ENCODE data around the gene BRD1.

GRCh38 chr22:46853132-46853622 lies 90.7 kb downstream of the TBC1D22A start:
- PRO-cap: no peak

- PRO-cap: no peak
Observed at GRCh38 chr22:46903005-46903482, 140.6 kb downstream of the TBC1D22A start.

DNA sequence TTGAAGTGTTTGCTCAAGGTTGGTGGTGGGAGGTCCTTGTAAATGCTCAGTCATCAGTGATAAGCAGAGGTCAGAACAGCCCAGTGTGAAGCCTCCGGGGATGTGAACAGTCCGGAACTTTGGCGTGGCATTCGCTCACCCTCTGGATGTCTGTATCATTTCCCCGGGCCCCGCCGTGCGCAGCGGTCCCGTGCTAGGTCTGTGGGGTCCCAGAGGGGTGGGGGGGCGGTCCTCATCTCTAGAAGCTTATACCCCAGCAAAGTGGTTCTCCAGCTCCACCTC lies 327.4 kb downstream of the TBC1D22A start:
- PRO-cap: no peak

DNA sequence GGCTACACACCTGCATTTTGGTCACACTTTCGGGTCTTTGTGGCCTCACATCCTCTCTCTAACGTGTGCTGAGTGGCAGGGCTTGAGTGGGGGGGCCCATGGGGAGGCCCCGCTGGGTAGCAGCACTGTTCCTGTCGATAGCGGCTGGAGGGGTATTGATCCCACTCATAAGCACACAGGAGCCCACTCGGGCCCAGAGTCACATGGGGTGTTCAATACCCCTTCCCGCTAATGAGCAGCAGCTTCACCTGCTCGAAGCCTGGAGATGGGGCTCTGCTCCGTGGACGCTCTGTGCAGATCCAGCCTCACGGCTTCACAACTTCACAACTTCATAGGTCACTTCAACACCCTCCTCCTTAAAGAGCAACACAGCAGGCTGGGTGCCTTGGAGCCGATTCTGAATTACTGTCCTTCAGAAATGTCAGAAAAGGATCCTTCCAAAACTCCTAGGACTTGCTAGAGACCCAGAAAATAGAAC lies 533.2 kb downstream of the TBC1D22A start:
- PRO-cap: no peak

DNA sequence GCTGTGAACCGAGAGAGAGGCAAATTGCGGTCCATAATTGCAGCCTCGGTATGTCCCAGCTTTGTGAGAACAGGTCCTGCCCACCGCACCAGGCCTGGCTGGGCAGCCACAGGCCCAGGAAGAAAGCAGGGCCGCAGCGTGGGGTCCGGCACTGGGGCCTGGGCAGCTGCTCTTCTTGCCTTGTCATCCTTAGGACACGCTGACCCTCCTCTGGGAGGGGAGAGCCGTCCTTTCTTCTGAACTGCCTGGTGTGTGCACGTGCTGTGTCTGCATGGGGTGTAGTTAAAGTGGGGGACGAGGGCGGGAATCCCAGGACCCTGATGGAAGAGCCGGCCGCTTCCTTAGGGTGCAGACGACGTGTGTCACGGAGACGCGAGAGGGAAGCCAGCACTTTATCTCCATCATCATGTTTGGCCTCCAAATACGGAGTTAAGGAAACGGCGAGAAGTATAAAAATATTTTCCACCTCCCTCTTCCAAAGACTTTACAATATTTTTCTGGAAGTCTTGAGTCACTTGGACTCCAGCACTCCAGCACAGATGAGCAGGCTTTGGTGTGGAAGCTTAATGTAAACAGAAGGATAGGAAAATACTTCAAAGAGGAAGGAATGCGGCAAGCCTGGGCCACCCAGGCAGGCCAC lies 89.9 kb downstream of the TAFA5 start:
- PRO-cap: no peak

DNA sequence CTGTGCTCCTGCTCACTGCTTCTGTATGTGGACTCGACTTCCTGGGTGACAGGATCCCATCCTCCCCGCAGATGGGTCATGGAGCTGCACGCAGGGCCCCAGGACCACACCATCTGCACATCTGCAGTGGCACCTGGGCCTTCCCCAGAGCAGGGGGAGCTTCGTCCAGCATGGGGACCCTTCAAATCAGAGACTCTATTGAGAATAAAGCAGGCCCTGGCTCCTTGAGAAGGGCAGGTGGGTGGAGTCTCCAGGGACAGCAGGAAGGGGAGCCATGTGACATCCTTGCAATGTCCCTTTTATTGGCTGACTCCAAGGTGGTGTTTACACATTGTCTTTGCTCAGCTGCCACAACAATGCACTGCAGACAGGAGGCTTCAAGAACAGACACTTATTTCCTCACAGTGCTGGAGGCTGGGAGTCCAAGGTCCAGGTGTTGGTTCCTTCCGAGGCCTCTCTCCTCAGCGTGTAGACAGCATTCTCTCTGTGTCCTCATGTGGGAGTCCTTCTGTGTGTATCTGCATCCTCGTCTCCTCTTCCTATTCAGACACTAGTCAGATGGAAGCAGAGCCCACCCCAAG lies 591.8 kb downstream of the BRD1 start:
- PRO-cap: no peak

DNA sequence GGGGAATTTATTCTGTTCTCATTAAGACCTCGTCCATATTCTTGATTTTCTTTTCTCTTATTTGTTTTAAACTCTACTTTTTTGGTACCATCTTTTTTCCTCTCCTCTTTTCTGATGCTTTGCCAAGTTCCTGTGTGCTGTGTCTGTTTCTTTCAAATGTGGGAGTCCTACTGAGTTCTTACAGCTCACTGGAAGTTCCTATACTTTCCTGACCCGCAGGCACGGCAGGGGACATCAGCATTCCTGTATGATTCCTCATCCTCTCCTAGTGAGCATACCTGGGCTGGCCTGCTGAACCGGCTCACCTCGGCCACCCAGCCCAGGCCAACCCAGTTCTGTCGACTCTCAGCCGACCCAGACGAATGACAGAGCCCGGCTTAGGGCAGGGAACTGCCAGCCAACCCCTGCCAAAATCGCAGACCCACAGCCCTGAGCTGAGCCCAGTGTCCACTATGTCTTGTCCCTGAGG lies 339.8 kb downstream of the BRD1 start:
- PRO-cap: no peak

- PRO-cap: no peak
Observed at GRCh38 chr22:49502160-49502444, 325.6 kb downstream of the BRD1 start.

GRCh38 chr22:49620321-49621006 lies 207.2 kb downstream of the BRD1 start:
- PRO-cap: no peak

DNA sequence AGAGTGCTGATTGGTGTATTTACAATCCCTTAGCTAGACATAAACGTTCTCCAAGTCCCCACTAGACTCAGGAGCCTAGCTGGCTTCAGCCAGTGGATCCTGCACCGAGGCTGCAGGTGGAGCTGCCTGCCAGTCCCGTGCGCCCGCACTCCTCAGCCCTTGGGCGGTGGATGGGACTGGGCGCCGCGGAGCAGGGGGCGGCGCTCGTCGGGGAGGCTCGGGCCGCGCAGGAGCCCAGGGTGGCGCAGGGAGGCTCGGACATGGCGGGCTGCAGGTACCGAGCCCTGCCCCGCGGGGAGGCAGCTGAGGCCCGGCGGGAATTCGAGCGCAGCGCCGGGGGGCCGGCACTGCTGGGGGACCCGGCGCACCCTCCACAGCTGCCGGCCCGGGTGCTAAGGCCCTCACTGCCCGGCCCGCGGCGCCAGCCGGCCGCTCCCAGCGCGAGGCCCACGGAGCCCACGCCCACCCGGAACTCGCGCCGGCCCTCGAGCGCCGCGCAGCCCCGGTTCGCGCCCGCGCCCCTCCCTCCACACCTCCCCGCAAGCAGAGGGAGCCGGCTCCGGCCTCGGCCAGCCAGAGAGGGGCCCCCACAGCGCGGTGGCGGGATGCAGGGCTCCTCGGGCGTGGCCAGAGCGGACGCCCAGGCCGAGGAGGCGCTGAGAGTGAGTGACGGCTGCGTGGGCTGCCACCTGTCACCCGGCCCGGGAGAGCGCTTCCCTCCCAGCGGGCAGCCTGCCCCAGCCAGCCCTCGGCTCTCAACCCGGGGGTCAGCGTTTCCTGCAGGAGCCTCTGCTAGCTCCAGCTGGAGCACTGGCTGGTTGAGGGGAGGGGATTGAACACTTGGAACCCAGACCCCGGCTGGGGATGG lies 157.4 kb downstream of the BRD1 start:
- PRO-cap: no peak

- PRO-cap: unidirectional peak, plus-strand start at chr22:49725880
Observed at GRCh38 chr22:49725725-49726088, 102.0 kb downstream of the BRD1 start.

GRCh38 chr22:49780612-49780991 lies 47.1 kb downstream of the BRD1 start:
- PRO-cap: no peak

GRCh38 chr22:49794504-49794907 lies 33.2 kb downstream of the BRD1 start:
- PRO-cap: no peak

DNA sequence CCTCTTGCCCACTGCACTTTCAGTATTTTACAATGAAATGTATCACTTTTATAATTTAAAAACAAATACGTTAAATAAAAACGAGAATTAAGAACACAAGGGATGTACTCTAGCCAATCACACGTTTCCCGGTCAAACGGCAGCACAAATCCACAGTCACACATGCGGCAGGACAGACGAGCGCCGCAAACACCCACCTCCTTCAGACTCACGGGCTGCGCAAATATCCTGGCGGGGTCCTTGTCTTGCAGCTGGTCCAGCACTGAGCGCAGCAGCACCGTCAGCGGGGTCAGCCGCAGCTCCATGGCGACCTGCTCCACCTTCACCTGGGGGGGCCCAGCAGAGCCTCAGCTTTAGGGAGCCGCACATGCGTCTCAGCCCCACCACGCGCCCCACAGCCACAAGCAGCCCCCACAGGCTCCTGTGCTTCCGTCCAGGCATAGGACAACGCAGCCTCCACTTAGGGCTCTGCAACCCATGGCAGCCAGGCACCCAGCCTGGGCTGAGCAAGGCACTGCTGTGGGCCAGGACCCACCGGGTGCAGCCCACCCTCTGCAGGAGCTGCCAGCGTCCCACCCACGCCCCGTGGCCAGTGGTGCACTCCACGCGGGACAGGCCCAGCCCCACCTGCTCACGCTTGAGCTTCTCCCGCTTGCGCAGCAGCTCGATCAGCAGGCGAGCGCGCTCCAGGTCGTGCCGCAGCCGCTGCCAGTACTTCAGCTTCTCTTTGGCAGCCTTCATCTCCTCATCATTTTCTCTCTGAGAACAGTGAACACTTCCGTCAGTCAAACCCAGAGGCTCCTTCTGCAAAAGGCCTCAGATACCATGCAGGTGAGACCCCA lies 29.1 kb downstream of the BRD1 start:
- PRO-cap: no peak

- PRO-cap: no peak
Observed at GRCh38 chr22:49823014-49823656, 4.5 kb downstream of the BRD1 start.

DNA sequence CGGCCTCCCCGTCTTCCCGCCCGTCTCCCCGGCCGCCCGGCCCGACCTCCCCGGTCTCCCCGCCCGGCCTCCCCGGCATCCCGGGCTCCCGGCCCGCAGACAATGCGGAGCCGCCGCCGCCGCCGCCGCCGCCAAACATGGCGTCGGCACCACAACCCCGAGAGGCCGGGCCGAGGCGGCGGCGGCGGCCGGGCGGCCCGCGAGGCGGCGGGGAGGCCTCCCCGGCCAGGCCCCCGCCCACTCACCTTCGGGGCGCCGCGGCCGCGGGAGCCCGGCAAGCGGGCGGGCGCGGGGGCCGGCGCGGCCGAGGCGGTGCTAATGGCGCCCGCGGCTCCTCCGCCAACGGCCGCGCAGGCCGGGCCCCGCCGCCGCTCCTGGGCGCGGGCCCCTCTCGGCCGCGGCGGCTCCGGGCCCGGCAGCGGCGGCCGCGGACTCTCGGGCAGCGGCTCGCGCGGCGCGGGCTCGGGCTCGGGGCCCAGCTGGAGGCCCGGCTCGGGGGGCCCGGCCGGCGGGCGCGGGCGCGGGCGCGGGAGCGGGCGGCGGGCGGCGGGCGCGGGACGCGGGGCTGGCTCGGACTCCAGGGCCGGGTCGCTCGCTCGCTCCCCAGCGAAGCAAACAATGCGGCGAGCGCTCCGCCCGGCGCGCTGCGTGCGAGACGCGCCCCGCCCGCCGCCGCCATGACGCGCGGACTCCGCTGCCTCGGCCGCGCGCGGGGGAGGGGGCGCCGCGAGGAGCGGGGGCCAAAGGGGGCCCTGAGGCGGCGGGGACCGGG lies at the start of gene BRD1:
Gene BRD1 (minus strand): TSS at position 622 of the 772 bp plus-strand sequence.
- PRO-cap: bidirectional peak, plus-strand start at position 705 of the sequence, minus-strand start at position 620 of the sequence

GRCh38 chr22:49867740-49868528 lies 14.3 kb downstream of the ZBED4 start:
- PRO-cap: no peak

GRCh38 chr22:49921592-49921945 lies 3.1 kb downstream of the CRELD2 start:
- PRO-cap: no peak

- PRO-cap: no peak
Observed at GRCh38 chr22:49956266-49956940, 4.2 kb upstream of the PIM3 start.

- PRO-cap: no peak
Observed at GRCh38 chr22:49983338-49983896, 22.8 kb downstream of the PIM3 start.

Measured in colonic mucosa (tissue), 1 donor.